Epidermal melanocyte (primary cell): ENCODE measurements around a stretch of chr5.

DNA sequence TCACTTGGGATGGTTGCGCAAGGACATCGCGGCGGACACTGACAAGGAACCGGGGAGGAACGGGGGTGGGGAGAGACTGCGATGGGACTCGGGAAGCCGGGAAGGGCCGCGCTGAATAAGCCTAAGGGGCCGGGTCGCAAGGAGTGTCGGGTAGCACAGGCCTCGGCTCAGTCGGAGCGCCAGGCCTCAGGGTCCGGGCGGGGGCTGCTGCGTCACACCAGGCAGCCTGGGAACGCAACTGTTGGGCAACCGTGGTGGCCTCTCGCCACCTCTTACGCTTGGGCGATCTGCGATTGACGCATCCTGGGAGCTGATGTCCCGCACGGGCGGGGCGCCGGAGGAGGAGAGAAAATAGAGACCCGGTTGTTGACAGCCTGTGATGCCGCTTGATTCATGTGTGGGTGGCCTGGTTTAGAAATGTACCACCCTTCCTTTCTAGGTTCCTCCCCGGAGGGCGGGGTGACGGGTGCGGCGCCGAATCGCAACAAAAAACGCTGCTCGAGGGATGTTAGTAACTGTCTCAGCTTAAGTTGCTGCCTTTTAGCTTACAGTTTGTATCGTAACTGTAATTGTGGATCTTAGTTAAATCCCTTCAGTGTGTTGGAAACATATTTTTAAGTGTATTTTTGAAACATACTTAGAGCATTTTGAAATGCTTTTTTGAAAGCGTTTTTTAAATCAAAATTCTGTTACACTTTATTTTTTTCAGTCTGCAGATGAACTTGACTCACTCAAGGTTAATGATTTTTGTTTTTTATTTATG, 701 bp upstream of the CHD1 start:
- RRBS, result 3% methylated on average over 19 of the region's 45 CpGs

GRCh38 chr5:98939075-98939839, 10.4 kb upstream of the CHD1 start:
- RRBS, result no CpG with 5 or more reads among the region's 7 CpGs

DNA sequence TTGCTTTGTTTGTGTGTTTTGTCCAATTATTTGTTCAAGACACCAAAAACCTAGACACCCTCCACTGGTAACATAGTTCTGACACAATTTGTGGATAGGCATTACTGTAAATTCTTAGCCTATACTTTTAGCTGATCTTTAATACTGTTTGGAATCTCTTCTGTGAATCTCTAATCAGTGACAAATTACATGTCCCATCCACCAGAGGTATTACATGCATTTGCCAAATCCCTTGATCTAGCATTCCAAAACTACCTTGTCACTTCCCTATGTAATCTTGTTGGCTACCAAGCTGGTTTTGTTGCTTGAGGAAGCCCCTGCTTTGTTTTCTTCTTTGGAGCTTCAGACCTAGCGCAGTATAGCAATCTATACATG, 61.5 kb downstream of the ST8SIA4 start:
- RRBS, result no CpG with 5 or more reads among the region's 1 CpG

GRCh38 chr5:100855802-100856473, 47.1 kb downstream of the ST8SIA4 start:
- RRBS, result no CpG with 5 or more reads among the region's 6 CpGs

DNA sequence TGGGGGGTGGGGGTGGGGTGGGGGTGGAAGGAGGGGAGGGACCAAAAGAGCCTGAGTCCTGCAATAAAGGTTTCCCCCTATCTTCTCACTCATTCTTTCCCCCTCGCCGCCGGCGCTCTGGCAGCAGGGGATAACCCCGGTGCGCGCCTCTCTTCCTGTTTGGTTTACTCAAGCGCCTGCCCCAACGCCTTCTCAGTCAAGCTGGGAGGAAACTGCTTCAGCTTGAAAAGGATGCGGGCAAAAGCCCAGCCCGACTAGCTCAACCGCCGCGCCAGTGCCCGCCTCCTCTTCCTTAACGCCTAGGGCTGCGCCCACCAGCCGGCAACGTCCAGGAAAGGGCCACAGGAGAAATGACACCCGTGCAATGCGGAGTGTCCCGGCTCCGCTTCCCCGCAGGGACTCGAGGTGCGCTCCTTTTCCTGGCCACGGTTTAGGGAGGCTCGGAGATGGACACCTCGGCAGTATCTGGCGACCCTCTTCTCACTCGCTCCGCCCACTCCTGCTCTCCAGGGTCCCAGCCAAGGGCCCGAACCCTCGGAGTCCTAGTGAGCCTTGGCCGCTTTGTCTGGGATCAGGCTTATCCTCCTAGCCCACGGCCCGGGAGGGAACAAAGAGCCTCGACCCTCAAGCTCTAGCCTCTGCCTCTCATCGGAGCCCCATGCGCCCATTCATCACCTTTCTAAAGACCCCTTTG, 2.2 kb downstream of the ST8SIA4 start:
- RRBS, result 5% methylated on average over 5 of the region's 40 CpGs

- RRBS, result 0% methylated on average over 1 of the region's 5 CpGs
Observed at GRCh38 chr5:102754521-102754611, 739 bp upstream of the PAM start.

DNA sequence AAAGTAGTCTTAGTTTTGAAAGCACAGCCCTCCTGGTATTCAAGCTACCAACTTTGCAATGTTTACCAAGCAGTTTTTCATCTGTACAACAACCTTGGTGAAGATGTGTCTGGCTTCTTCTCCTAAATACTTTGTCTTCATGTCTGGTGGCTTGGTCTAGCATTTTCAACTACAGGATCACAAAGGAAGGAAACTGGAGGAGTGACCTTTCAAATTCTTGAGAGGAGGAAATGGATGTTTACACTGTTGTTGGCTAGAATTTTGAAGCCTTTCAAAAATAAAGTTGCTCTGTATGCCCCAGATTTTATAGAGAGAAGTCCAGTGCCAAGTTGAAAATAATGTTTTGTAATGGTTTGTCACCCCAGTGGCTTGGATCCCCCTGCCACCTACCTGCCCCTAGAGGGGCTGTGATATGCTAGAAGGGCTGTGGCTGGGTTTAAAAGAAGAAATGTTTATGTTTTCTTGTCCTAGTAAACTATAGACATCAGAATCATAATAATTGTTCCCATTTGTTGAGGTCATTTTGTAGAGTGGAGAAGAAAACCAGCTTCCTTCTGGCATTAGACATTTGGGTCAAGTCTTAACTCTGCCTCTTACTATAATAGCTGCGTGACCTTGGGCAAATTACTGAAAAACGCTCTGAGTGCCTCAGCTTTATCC, 16.5 kb downstream of the PAM start:
- RRBS, result no CpG with 5 or more reads among the region's 2 CpGs

DNA sequence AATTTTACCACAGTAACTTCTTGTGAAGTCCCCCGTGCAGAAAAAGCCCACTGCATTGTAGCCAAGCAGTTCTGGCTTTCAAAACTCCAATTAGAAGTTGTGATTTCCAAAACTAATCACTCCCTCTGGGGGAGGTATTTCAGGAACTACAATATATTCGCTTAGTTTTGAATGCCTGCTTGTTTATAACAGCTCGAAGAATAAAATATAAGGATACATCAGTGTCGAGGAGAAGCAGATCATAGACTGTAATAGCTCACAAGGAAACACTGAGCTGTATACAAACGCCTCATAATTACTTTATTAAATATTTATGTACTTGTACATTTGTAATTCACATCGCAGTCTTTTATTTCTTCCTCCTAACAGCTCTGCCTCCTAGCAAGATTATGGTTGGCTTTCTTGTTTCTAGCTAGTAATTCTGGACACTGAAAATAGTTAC, 111.3 kb downstream of the PAM start:
- RRBS, result no CpG with 5 or more reads among the region's 6 CpGs

GRCh38 chr5:102922024-102922494, 167.0 kb downstream of the PAM start:
- RRBS, result no CpG with 5 or more reads among the region's 4 CpGs

DNA sequence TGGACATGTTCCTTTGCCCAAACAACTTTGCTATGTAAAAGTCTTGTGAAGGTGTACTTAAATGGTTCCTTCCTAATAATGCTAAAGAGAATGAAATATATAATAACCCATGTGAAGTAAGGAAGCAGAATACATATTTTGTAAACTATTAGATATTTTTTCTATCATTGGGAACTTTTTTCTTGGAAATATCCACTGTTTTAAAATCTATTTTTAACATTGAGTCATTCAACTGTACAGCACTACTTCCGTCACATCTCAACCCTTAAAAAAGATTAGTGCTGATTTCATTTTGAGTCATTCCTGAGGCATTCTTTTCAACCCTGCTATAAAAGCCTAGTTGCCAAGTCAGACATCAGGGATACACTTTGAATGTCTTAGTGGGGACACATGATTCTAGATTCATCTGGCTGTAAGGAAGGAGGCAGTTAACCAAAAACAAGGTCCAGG, 161.0 kb downstream of the GIN1 start:
- RRBS, result no CpG with 5 or more reads among the region's 1 CpG

DNA sequence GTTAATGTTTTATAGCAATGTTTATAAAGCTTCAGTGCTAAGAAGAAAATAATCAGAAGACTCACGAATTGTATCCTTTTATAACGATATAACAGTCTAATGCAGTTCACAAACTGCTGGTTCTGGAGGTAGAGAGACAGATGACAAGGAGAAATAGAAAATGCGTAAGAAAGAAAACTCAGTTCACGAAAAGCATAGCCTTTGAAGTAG, 1.6 kb downstream of the GIN1 start:
- RRBS, result no CpG with 5 or more reads among the region's 4 CpGs

DNA sequence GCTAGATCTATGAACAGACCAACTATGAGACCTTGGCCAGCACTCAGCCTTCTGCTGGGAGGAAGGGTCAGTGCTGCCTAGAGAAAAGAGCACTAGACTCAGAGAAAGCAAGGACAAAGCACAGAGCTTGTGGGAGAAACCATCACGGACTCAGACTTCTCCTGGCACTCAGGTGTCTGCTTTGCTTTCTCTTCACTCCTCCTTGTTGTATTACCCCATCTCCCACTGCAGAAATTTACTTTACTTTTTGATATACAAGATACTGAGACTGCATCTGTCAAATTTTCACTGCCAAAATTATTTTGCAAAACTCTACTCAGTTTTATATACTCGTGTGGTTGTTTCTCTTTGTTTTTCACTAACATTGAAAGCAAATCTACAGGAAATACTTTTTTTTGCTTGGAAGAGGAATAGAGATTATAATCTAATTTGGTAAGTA, 890.1 kb upstream of the NUDT12 start:
- RRBS, result no CpG with 5 or more reads among the region's 2 CpGs

- RRBS, result no CpG with 5 or more reads among the region's 1 CpG
Observed at GRCh38 chr5:107352480-107352736, 318.3 kb downstream of the EFNA5 start.

DNA sequence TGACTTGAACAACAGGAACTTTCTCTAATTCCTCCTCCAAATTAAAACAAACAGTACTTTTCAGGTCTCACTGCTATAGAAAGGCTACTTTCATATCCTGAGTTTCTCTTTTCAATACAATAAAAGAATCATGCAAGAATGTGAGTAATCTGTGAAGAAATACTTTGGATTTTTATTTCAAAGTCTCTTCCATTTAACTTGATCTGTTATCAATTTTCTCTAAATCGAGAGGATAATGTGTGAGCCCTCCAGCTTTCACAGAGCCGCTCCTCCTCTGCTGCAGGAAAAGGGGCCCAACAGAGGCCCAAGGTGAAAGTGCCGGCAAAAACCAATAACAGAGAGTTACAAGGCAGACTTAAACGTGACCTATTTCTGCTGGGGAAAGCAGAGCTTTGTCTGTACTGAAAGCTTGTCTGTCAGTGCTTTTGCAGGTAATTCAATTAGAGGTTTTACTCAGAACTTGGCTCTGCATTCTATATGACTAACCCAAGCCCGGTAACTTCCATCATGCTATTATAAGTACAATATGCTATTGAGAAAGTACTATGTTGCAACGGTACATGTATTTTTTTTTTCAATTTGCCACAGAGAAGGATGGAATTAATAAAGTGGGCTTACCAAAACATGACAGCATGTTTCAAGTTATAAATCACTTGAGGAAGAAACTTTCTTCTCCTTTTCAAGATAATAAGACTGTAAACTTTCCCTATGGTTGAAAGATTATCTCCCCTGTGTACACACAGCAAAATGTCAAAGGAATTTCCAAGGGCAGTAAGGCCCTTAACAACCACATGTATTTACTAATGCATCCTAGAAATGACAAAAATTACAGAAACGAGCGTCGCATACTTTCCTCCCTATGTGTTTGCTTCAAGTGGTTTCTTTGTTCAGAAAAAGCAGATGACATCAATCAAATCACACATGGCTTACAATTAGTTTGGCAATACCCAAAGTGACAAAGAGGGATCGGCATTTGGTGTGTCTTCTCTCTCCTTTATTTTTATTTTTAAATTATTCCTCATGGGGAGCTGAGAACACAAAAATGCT, 282.5 kb downstream of the EFNA5 start:
- RRBS, result no CpG with 5 or more reads among the region's 10 CpGs

GRCh38 chr5:107474851-107475520, 195.8 kb downstream of the EFNA5 start:
- RRBS, result no CpG with 5 or more reads among the region's 4 CpGs

DNA sequence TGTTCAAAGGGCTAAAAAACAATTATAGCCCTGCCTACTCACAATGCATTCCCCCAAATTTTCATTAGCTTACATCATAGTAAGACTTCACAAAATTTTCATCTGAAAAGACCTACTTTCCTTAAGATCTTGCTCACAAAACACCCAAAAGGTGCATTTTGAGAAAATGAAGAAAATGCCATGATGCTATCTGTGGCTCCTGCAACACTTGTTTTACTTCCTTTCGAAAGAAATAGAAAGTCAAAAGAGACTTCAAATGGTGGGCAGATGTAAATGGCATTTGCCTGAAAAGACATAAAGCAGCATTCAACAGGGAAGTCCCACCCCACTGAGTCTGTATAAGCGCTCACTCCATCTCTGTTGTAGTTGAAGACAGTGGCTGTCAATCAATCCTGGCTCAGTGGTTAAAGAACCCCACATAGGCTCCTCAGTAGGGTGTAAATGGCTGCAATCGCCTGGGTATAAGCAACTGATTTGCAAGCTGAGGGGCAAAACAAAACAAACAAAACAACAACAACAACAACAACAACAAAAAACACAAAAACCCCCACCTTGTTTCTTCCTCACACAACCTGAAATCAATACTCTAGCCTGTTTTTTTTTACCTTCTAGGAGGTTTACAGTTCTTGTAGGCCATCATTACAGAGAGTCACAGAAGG, 158.7 kb downstream of the EFNA5 start:
- RRBS, result no CpG with 5 or more reads among the region's 3 CpGs

- RRBS, result no CpG with 5 or more reads among the region's 2 CpGs
Observed at GRCh38 chr5:107551967-107552661, 118.6 kb downstream of the EFNA5 start.

GRCh38 chr5:107670042-107670725, 553 bp downstream of the EFNA5 start:
- RRBS, result 2% methylated on average over 41 of the region's 68 CpGs

- RRBS, result no CpG with 5 or more reads among the region's 20 CpGs
Observed at GRCh38 chr5:107672872-107673336, 2.2 kb upstream of the EFNA5 start.

DNA sequence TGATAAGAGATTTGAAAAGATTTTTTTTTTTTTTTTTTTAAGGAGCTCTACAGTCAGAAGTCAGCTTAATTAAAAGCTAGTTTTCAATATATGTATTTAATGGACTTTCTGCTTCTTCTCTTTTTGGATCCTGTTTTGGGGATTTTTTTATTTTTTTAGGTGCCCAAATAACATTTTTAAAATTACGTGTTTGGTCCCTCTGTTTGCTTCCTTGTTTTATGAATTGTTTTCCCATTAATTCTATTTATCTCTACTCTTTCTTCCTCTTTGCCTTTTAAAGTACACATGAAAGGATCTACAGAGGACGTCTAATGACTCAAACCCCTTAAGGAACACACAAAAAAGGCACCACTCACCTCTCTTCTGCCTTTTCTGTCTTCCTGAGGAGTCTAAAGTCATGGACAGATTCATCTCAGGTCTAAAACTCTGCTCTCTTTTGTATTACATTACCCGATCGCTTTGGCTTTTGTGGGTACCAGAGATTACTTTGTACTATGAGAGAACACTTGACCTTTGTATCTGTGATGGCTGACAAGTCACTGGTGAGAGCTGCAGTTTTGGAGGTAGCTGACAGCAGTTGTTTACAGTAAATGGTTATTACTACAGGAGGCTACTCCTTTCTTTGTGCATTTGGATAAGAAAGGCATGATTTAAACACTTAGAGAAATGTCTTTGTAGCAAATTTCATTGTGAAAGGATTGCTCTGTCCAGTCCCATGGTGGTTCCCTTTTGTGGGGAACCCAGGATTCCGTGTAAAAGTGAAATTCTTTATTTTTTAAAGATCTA, 307.4 kb downstream of the FBXL17 start:
- RRBS, result no CpG with 5 or more reads among the region's 5 CpGs